ENCODE measurements around a stretch of chr2.

DNA sequence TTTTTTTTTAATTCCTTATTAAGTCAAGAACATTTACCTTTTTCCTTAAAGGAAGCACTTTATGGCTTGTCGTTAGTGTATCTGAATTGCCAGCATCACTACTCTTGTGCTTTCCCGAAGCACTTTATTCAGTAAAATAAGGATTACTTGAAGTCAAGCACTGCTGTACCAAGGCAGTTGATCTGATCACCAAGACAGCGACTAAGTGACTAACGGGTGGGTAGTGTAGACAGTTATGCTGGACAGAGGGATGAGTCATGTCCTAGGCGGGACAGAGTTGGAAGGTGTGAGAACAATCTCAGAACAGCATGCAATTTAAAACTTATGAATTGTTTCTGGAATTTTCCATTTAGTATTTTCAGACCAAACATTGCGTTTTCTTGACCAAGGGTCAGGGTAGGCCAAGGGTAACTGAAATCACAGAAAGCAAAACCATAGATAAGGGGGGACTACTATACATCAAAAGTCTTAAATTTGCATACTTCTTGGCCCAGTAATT lies 13.4 kb downstream of the BABAM2 start:
- RAMPAGE, long total RNA = no peak
- RRBS = no CpG with 5 or more reads among the region's 6 CpGs

DNA sequence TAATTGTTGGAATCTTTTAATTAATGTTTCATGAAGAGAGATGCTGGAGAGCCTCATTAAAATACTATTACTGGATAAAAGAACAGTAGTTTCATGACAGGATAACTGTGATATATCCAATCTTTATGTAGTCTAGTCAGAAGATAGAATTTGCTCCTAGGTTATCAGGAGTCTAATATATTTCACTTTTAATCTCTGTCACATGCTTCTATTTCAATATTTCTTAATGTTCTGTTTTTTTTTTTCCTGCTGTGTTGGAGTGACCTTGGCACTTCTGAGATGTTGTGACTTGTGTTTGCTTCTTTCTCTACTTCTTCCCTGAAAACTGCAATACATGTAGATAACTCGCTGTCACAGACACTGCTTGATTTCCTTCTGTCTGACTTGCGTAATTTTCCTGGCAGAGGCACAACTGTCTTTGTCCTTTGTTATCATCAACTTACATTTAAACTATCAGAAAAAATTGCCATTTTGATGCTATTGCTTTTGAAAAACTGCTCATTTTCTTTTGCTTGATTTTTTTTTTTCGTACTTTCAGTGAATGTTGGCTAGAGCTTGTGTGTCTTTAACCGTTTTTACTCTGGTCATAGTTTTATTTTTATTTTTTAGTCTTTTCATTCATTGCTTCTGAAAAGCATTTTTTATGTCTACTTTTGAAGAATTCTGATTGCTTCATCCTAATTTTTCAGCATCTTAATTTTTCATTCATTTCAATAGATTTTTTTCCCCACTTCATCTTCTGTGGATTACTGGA lies 69.0 kb downstream of the BABAM2 start:
- RAMPAGE, long total RNA = no peak
- RRBS = no CpG with 5 or more reads among the region's 4 CpGs

DNA sequence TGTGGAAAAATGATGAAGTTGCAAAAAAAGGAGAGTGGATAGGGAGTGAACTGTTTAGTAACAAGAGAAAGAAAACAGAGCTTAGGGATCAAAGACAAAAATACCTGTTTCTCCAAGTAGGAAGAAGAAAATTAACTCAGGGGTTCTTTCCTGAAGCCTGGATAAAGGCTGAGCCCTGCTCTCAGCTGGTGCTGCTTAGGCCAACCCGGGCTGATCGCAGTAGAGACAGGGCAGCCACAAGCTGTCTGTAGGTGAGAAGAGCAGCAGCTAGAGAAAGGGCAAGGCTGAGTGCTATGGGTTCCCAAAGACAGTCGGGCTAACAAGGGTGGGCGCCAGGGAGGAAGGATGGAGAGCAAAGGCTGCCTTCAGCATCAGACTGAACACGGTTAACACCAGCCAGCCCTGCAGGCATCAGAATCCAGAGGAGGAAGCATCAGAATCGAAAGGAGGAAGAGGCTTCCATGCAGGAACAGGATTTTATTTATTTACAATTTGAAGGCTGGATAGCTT lies 167.6 kb upstream of the FOSL2 start:
- RAMPAGE, long total RNA = no peak
- RRBS = no CpG with 5 or more reads among the region's 6 CpGs

DNA sequence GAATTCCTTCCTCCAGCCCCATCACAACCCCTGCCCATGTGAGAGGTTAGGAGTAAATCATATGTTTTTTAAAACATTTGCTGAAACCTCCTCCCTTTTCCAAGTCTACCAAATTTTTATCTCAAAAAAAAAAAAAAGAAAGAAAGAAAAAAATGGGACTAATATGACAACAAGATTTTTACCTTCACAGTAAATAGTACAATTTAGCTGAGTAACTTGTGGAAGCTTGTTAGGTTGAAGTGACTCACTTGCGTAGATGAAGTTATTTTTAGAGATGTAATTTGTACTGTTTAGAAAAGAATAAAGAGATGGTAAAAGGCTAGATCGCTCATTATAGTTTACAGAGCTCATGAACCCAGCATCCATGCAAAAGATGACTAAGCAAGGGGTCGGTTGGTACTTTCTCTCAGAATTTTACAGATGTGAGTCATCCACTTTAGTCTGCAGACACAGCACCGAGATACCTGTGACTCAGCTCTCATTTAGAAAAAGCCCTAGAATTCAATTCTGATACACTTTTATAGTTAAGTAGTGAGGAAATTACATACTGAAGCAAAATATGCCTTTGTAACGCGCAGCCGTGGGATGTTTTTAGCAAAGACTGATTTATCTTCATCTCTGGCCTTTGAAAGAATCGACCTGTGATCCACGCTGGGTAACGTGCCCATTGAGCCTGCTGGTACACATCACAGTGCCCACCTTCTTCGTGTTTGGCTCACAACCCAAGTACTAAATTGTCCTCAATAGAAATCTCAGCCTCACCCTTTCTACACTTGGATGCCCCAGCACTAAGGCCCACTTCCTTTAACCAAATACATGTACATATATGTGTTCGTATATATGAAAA lies 116.5 kb upstream of the FOSL2 start:
- RAMPAGE, long total RNA = no peak
- RRBS = no CpG with 5 or more reads among the region's 12 CpGs

GRCh38 chr2:28338137-28338697 lies 54.4 kb upstream of the FOSL2 start:
- RAMPAGE, long total RNA = no peak
- RRBS = no CpG with 5 or more reads among the region's 11 CpGs

- RAMPAGE, long total RNA = no peak
- RRBS = no CpG with 5 or more reads among the region's 21 CpGs
Measured at GRCh38 chr2:28342180-28343429, 50.1 kb upstream of the FOSL2 start.

- RAMPAGE, long total RNA = no peak
- RRBS = no CpG with 5 or more reads among the region's 3 CpGs
Measured at GRCh38 chr2:28375751-28376041, 17.0 kb upstream of the FOSL2 start.

- RAMPAGE, long total RNA = no peak
- RRBS = no CpG with 5 or more reads among the region's 2 CpGs
Measured at GRCh38 chr2:28658305-28659060, 93.1 kb upstream of the PPP1CB start.

DNA sequence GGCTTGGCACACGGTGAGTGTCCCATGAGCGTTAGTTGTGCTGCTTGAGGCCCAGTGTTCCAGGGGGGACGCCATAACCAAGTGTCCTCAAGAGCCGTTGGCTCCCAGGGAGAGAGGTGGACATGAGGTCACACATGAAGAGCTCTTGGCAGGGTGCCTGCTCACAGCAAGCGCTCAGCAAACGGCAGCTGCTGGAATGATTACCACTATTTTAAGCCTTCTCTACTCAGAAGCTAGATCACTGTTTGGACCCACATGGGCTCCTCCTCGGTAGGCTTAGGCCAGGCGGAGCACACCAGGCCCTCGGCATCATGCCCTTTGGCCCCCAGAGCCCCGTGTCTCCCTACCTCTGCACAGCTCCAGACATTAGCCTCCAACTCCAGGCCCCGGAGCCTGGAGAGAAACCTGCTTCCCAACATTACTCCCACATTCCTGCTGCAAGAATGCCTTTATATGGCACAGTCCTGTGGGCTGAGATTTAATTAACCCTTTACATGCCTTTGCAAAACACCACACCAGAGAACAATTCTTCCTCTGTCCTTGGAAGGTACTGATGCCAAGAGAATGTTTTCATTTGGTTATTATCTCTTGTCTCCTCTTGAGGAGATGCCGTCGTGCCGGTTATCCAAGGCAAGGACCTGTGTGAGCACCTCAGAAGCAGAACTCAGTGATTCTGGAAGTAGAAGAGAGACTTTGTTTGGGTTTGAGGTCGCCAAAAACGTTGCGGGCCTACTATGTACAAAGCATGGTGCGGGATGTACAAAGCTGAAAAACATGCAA lies 68.3 kb upstream of the PPP1CB start:
- RAMPAGE, long total RNA = no peak
- RRBS = no CpG with 5 or more reads among the region's 18 CpGs

- RAMPAGE, long total RNA = no peak
- RRBS = no CpG with 5 or more reads among the region's 3 CpGs
Measured at GRCh38 chr2:28901790-28902534, 7.5 kb downstream of the WDR43 start.

GRCh38 chr2:28991199-28991524 lies 10.1 kb downstream of the TOGARAM2 start:
- RAMPAGE, long total RNA = no peak
- RRBS = no CpG with 5 or more reads among the region's 4 CpGs

GRCh38 chr2:29174929-29175635 lies 59.9 kb downstream of the CLIP4 start:
- RAMPAGE, long total RNA = no peak
- RRBS = no CpG with 5 or more reads among the region's 5 CpGs

- RAMPAGE, long total RNA = no peak
- RRBS = no CpG with 5 or more reads among the region's 7 CpGs
Measured at GRCh38 chr2:30148168-30148546, 1.4 kb downstream of the YPEL5 start.

GRCh38 chr2:30233995-30234939 lies 2.9 kb downstream of the LBH start:
- RAMPAGE, long total RNA = no peak
- RRBS = no CpG with 5 or more reads among the region's 12 CpGs

DNA sequence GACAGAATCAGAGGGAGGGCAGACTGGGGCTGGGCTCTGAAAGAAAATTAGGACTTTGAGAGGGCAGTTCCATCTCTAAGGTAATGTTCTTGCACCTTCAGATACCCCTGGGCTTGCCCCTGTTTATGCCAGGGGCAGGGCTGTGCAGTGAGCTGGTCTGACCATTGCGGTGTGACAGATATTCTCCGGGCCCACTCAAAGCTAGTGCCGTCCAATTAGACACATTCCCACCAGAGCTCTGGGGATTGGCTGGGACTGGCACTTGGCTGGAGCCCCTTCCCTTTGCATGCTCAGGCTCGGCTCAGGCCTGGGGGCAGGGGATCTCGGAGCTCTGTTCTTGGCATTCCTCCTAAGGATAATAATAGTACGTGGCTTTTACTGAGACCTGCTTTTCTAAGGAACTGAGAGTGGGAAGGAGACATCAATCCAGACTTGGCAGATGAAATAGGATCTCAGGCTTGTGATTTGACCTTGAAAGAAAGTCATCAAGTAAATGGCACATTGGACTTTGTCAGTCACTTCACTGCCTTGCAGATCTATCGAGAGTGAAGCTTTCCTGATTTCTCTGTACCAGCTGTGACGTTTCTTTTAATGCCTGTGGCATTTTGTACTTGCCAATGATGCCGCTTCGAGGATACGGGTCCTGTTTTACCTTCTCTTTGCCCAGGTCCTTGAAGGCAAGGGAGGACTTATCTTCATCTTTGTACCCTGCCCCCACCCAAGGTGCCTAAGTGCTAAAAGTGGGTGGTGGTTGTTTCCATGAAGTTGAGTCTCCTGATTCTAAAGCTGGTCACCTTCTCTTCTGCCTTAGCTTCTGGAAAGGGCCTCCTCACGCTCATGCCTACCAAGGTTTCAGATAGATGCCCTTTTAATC lies 5.7 kb downstream of the LBH start:
- RAMPAGE, long total RNA = no peak
- RRBS = no CpG with 5 or more reads among the region's 12 CpGs

DNA sequence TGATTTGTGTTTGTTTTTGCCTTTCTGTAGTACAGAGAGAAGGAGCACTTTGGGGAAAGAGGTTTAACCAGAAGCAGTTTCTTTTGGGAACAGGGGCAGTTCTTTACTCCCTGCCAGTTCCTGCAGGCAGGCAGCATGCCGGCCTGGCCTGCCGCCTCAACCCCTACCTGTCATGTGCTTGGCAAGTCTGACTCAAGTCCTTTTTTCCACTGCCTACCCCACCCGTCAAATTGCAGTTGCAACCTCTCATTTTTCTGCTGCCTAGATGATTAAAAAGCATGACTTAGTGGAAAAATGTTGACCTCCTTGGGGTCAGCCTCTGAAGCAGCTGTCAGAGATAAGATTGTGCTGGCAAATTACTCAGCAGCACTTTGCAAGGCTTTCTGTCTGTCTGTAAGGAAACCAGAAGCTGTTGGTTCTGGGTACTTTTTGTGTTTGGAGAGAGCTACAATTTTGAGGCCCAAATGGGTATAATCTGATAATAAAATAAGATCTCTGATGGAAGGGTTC lies 21.7 kb downstream of the LBH start:
- RAMPAGE, long total RNA = no peak
- RRBS = no CpG with 5 or more reads among the region's 3 CpGs

GRCh38 chr2:30267009-30267610 lies 35.8 kb downstream of the LBH start:
- RAMPAGE, long total RNA = no peak
- RRBS = no CpG with 5 or more reads among the region's 12 CpGs

- RAMPAGE, long total RNA = no peak
- RRBS = no CpG with 5 or more reads among the region's 3 CpGs
Measured at GRCh38 chr2:30270987-30271497, 39.7 kb downstream of the LBH start.

GRCh38 chr2:30404617-30404837 lies 42.5 kb upstream of the LCLAT1 start:
- RAMPAGE, long total RNA = no peak
- RRBS = no CpG with 5 or more reads among the region's 6 CpGs

GRCh38 chr2:30436947-30437364 lies 10.1 kb upstream of the LCLAT1 start:
- RAMPAGE, long total RNA = no peak
- RRBS = no CpG with 5 or more reads among the region's 1 CpG

All from kidney epithelial cell (primary cell).